ENCODE measurements around a stretch of chr7.

GRCh38 chr7:50706259-50706752 lies 76.4 kb downstream of the GRB10 start:
- PRO-cap, 2 experiments, result no peak in any of the 2 experiments
- RAMPAGE, long total RNA, 5 experiments, result no peak in any of the 5 experiments

DNA sequence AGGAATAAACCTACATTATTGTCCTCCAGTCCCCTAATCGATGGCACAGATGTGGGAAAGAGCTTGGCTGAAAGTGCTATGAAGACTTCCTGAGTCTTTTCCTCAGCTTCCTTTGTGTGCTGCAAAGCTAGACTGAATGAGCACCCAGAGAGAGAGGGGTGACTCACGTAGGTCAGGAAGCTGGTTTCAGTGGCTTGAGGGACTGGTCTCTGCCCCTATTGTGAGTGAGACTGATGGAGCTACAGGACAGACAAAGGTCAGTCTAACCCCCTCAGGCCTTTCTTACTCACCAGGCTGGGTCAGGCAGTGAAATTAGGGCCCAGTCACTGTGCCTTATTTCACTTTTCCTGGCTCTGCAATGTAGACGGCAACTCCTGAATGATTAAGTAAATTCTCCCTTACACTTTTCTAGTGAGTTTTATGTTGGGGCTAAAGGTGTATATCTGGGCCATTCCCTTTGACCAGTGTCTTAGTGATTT lies 171.2 kb upstream of the GRB10 start:
- PRO-cap, 2 experiments, result no peak in any of the 2 experiments
- RAMPAGE, long total RNA, 5 experiments, result no peak in any of the 5 experiments

DNA sequence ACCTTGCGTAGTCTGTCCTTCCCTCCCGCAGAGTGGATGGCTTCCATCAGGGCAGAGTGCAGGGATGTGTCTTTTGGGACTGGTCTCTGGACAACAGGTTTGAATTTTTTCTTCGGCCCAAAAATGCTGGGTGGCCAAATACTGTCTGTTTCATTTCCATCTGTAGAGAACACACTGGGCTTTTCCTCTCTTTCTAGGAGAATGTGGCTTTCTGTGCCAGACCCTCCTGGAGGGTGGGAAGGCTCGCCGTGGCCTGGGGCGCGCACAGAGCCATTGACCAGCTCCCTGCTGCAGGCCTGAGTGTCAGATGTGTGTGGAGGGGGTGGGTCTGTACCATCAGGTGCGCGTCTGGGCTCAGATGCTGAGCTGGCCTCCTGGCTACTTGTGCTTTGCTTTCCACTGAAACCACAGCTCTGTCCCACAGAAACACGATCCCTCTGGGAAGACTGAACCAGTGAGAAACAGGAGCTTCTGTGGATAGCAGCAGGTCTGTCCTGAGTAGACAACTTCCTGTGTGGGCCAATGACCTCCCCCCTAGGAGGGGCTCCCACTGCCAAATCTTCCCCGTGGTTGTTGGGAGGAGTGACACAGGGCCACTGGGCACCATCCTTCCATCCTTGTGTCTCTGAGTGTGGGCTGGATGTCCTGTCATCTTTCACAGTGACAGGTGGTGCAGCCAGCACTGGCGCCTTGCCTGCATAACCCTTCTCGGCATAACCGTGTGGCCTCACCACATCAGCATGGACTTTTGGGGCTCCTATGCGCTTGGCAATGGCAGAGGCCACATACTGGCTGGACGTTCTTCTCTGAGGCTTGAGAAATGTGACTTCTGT lies 245.2 kb upstream of the GRB10 start:
- PRO-cap, 2 experiments, result no peak in any of the 2 experiments
- RAMPAGE, long total RNA, 5 experiments, result no peak in any of the 5 experiments

DNA sequence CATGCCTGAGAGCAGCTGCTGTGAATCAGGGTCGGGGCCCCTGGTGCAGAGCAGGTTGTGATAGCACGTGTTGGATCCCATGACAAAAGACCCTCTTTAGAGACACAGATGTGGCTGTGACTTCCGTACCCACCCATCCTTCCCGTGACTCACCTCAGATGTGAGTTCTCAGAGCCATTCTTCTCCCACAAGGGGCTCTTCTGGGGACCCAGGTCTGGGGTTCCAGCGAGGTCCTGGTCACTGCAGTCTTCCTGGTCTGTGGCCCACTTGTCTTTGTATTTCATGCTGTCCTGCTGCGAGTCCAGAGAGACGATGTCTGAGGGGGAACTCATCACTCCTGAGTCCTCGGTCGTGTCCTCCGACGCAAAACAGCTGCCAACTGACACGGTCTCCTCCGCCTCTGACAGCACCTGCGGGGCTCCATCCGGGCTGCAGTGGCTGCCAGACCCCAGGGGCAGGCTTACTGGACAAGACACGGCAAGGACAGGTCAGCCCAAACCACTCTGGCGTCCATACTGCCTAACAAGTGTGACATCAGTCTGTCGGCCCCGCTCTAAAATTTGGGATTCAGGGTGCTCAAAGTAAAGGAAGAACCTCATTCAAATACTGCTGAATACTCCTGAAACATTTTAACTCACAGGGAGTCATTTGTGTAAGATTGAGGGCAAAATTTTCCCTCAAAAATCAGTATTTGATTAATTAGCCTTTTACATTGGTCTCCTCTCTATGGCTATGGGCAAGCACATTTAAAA lies 260.7 kb upstream of the GRB10 start:
- PRO-cap, 2 experiments, result no peak in any of the 2 experiments
- RAMPAGE, long total RNA, 5 experiments, result no peak in any of the 5 experiments

- PRO-cap, 2 experiments, result peak in 2 of 2 experiments; most common plus-strand start chr7:51315603 (in 2); most common minus-strand start chr7:51315207 (in 1)
- RAMPAGE, long total RNA, 5 experiments, result no peak in any of the 5 experiments
Observed at GRCh38 chr7:51315085-51315800, 1.4 kb downstream of the COBL start.

DNA sequence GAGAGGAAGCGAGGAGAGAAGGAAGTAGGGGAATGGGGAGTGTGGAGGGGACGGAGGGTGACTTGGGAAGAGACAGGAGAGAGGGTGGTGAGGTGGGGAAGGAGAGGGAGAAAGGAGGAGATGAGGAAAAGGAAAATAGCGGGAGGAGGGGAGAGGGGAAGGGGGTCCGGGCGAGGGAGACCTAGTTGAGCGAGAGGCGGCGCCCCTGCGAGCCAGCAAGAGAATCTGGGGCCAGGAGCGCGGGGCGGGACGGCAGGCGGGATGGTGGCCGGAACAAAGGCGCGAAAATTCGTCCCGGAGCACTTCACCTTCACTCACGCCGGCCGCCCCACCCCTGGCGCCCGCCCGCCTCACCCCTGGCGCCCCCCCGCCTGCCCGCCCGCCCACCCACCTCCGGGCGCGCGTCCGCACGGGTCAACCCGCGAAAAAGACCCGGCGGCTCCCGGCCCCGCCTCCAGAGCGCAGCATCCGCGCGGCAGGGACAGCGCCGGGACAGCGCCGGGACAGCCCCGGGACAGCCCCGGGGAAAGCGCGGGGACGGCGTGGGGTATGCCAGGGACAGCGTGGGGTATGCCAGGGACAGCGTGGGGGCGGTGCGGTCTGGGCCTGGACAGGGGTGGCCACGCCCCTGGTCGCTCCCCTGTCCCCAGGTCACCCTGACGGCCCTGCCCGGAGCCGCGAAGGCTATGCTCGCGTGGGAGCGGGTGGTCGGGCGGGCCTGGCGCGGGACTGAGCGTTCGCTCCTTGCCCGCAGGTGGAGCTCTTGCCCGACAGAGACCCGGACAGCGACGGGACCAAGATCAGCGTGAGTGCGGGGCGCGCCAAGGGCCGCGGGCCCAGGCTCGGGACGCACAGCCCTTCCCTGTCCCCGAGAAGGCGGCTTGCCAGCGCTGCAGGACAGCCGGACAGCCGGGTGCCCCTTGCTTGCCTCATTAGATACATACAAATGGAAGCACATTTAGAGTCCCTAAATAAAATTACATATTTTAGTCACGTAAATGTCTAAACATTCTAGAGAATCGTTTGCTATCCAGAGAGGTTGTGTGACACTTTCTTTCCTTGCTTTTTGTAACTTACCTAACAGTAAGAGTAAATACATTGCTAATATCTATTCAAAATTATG lies 4.4 kb downstream of the VSTM2A start:
- PRO-cap, 2 experiments, result no peak in any of the 2 experiments
- RAMPAGE, long total RNA, 5 experiments, result no peak in any of the 5 experiments

GRCh38 chr7:54746047-54746818 lies 12.8 kb downstream of the SEC61G start:
- PRO-cap, 2 experiments, result no peak in any of the 2 experiments
- RAMPAGE, long total RNA, 5 experiments, result no peak in any of the 5 experiments

GRCh38 chr7:54811374-54811631 lies 52.3 kb upstream of the SEC61G start:
- PRO-cap, 2 experiments, result peak in 1 of 2 experiments; most common minus-strand start chr7:54811484 (in 1)
- RAMPAGE, long total RNA, 5 experiments, result no peak in any of the 5 experiments

DNA sequence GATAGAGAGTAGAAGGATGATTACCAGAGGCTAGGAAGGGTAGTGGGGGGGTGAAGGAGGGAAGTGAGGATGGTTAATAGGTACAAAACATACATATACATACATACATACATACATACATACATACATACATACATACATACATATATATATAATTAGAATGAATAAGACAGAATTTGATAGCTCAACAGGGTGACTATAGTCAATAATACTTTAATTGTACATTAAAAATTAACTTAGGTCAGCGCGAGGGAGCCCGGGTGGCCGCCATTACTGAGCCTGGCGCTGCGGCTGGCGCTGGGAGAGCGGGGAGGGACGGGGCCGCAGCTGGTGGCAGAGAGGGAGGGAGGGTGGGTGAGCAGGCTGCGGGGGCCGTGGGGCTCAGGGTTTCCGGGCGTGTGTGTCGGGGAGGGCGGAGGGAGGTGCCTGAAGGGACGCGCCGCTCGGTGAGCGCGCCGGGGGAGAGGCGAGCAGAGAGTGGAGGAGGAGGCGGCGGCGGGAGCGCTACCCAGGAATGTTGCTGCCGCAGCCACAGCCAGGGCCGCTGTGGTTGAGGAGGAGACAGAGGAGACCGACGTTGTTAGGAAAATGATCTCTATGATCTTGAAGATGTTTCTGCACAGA lies 85.8 kb upstream of the EGFR start:
- PRO-cap, 2 experiments, result peak in 2 of 2 experiments; most common plus-strand start position 473 of the sequence (in 2); most common minus-strand start position 479 of the sequence (in 2)
- RAMPAGE, long total RNA, 5 experiments, result no peak in any of the 5 experiments

DNA sequence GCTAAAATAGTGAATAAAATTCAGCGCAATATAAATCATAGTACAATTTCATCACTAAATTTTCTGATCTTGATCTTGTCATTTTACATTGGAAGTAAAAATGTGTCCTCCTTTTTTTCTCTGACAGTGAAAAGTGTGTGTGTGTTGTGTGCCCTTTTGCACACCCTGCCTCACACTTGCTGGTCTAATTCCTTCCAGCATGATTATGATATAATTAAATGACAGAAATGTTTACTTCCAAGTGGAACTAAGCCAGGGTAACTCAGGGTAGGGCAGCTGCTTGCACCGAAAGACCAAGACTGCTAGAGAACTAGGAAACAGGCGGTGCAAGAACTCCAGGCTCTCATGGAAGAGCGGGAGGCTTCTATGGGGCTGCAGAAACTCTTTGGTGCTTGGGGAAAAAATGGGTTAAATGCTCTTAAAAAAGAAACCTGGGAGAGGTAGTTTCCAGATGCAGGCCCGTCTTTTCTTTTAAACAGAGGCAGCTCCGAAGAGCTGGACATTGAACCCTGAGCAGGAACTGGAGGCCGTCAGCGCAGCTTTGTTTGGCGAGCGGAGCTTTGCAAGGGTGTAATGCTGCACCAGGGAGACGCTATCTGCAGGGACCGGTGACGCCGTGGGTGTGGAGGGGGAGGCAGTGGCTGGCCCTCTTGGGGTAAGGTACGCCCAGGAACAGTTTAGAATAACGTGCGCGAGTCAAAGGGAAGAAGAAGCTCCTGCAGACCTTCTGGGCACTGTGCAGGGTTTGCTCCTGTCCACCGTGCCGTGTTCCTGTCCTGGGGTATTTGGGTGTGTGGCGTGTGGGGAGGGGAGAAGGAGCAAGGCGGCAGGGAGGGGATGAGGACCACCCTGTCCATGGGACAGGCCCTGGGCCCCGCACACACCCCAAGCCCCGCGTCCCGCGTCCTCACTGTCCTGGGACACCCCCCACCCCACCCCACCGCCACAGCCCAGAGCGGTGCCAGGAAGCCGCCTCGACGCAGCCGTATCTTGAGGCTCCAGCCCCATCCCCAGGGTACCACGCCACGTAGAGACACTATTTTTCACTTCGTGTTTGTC lies 58.9 kb downstream of the EGFR start:
- PRO-cap, 2 experiments, result no peak in any of the 2 experiments
- RAMPAGE, long total RNA, 5 experiments, result no peak in any of the 5 experiments

- PRO-cap, 2 experiments, result no peak in any of the 2 experiments
- RAMPAGE, long total RNA, 5 experiments, result no peak in any of the 5 experiments
Observed at GRCh38 chr7:55078430-55078758, 59.6 kb downstream of the EGFR start.

- PRO-cap, 2 experiments, result no peak in any of the 2 experiments
- RAMPAGE, long total RNA, 5 experiments, result no peak in any of the 5 experiments
Observed at GRCh38 chr7:55080785-55081586, 62.2 kb downstream of the EGFR start.

GRCh38 chr7:55132812-55133585 lies 114.2 kb downstream of the EGFR start:
- PRO-cap, 2 experiments, result peak in 1 of 2 experiments; most common plus-strand start chr7:55133104 (in 1); most common minus-strand start chr7:55132910 (in 1)
- RAMPAGE, long total RNA, 5 experiments, result no peak in any of the 5 experiments

DNA sequence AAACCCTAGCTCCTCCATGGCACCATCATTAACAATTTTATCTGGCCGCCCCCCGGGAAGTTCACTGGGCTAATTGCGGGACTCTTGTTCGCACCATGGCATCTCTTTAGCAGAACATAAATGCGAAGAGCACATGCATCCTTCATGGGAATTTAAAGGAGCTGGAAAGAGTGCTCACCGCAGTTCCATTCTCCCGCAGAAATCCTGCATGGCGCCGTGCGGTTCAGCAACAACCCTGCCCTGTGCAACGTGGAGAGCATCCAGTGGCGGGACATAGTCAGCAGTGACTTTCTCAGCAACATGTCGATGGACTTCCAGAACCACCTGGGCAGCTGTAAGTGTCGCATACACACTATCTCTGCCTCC lies 127.6 kb downstream of the EGFR start:
- PRO-cap, 2 experiments, result no peak in any of the 2 experiments
- RAMPAGE, long total RNA, 5 experiments, result no peak in any of the 5 experiments

DNA sequence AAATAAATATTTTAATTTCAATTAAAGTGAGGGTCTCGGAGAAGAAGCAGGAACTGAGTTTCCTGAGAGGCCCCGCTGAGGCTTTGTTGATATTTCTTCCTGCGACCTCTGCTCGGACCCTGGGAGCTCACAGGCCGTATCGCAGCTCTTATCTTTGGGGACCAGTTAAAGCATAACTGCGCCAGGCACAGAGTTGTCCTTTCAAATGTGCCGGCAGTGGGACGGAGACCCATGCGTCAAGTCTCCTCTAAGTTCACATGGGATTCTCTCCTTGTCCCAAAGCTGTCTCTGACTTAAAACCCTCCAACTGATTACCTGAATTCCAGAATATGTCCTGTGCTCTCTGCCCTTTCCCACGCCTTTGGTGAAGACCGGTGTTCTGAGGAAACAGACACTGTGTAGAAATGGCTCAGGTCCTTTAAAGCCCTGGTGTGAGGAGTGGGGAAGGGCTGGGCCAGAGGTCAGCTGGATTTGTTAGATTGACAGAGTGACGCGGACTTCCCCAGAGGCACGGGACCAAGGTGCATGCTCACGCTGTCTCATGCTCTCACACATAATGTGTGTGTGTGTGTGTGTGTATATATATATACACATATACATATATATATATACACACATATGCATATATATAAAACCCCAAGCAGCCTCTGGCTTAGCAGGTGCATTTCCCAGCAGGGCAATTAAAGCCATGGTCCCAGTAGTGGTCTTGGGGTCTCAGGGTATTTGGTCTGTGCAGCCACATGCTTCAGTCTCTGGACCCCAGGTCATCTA lies 169.9 kb downstream of the EGFR start:
- PRO-cap, 2 experiments, result no peak in any of the 2 experiments
- RAMPAGE, long total RNA, 5 experiments, result no peak in any of the 5 experiments

DNA sequence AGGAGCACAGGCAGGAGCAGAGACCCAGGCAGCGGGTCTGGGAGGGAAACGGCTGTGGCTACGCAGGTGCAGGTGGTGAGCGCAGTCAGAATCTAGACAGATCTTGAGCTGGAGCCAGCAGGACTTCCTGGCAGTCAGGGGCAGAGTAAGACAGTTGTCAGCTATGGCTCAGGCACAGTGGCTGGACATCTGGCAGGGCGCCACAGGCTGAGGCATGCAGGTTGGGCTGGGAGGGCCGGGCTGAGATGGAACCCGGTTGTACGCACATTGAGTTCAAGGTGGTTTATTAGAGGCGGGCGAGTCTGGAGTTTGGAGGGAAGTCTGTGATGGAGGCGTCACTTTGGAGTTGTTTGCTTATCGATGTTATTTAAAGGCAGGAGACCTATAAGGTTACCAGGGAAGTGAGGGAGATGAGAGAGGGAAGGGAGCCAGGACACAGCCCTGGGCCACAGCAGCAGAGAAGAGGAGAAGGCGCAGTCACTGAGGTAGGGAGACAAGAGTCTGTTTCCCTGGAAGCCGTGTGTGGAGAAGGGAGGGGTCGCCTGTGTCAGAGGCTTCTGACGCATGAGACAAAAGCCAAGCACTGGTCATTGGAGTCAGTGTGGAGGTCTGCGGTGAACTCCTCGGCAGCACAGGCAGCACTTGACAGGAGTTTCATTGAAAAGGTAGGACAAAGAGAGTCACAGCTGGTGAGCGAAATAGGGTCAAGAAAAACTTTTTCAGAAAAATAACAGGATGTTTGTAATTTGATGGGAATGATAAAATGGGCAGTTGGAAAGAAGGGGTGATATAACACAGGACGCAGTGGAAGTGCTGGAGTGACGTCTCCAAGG lies 73.9 kb downstream of the LANCL2 start:
- PRO-cap, 2 experiments, result no peak in any of the 2 experiments
- RAMPAGE, long total RNA, 5 experiments, result no peak in any of the 5 experiments

GRCh38 chr7:55464645-55465531 lies 99.8 kb downstream of the LANCL2 start:
- PRO-cap, 2 experiments, result no peak in any of the 2 experiments
- RAMPAGE, long total RNA, 5 experiments, result no peak in any of the 5 experiments

DNA sequence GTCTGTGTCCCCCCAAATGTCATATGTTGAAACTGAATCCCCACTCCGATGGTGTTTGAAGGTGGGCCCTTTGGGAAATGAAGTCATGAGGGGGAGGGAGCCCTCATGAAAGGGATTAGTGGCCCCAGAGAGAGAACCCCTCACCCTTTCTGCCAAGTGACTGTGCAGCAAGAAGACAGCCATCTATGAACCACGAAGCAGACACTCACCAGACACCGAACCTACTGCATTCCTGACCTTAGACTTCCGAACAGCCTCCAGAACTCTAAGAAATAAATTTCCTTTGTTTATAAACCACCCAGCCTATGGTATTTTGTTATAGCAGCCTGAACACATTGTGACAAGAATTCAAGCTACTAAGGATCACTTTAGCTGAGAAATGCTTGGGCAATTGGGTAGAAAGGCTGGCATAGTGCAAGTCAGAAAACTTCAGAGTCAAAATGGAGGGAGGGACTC lies 100.8 kb downstream of the LANCL2 start:
- PRO-cap, 2 experiments, result no peak in any of the 2 experiments
- RAMPAGE, long total RNA, 5 experiments, result no peak in any of the 5 experiments

DNA sequence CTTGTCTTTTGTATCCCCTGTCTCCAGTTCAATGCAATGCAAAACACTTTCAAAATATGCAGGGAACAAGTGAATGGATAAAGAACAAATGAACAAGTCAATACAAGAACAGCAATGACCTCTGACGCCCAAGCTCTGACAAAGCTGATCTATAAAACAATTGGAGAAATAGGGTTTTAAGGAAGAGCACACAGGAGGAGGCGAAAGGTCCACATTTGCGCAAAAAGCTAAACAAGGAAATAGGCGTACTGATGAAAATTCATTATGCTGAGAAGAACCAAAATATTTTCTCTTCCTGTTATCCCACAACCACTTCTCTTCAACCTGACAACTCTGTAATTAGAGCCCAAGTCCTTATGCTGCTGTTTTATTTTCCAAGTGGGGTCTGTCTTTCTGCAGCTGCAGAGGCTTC lies 53.0 kb downstream of the VOPP1 start:
- PRO-cap, 2 experiments, result no peak in any of the 2 experiments
- RAMPAGE, long total RNA, 5 experiments, result no peak in any of the 5 experiments

DNA sequence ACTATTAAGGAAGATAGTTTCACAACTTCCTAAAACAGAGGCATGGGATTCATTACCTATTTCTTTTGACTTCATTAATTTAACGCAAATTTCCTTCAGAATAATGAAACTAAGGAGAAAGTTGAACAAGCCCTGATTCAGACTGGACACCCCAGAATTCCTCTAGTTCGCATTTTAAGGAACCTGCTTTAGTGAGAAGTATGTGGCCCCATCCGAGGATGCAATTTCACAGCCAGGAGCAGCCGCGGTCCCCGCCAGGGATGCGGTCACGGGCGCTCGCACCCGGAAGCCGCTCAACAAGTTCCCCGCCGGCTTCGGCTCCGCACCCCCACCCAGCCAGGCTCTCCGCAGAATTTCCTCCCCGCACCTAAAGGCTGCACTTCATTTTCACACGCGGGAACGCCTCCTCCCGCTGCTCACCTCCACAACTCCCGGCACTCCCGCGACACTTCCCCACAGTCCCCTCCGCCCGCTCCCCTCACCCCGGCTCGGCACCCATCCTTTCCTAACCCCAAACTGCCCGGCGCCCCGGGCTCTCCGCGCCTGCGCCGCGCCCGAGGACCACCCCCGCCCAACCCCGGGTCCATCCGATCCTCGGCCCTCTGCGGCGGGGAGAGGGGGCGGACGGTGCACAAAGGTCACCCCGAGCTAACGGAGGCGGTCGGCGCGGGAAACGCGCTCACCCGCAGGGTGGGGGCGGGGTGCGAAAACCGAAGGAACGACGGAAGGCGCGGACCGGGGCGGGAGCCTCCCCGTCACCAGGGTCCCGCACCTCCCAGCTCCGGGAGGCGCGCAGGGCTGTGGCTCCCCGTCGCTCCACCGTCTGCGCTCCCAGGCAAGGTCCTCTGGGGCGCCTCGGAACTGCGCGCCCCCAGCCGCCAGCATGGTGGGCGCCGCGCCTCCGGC lies 707 bp downstream of the VOPP1 start:
- PRO-cap, 2 experiments, result peak in 2 of 2 experiments; most common plus-strand start position 299 of the sequence (in 1); most common minus-strand start position 518 of the sequence (in 2)
- RAMPAGE, long total RNA, 5 experiments, result no peak in any of the 5 experiments

Data from thyroid gland (tissue), 7 donors.